Hepatocyte (in vitro differentiated cells and primary cell): ENCODE measurements around a stretch of chr9.

- RAMPAGE, long total RNA: no peak
- RRBS: no CpG with 5 or more reads among the region's 15 CpGs
Observed at GRCh38 chr9:14437375-14438202, 123.6 kb upstream of the NFIB start.

GRCh38 chr9:14868751-14869211 lies 41.4 kb downstream of the FREM1 start:
- RAMPAGE, long total RNA: no peak
- RRBS: no CpG with 5 or more reads among the region's 10 CpGs

GRCh38 chr9:15511188-15511443 lies 346 bp upstream of the PSIP1 start:
- RAMPAGE, long total RNA: no peak
- RRBS: 2% methylated on average over 7 of the region's 16 CpGs

GRCh38 chr9:16289652-16290131 lies 580.8 kb downstream of the BNC2 start:
- RAMPAGE, long total RNA: no peak
- RRBS: no CpG with 5 or more reads among the region's 4 CpGs

GRCh38 chr9:16385919-16386507 lies 484.5 kb downstream of the BNC2 start:
- RAMPAGE, long total RNA: no peak
- RRBS: no CpG with 5 or more reads among the region's 3 CpGs

GRCh38 chr9:16521899-16522498 lies 348.5 kb downstream of the BNC2 start:
- RAMPAGE, long total RNA: no peak
- RRBS: no CpG with 5 or more reads among the region's 5 CpGs

GRCh38 chr9:16710744-16711363 lies 159.6 kb downstream of the BNC2 start:
- RAMPAGE, long total RNA: no peak
- RRBS: no CpG with 5 or more reads among the region's 9 CpGs

GRCh38 chr9:16828446-16829319 lies 41.8 kb downstream of the BNC2 start:
- RAMPAGE, long total RNA: no peak
- RRBS: no CpG with 5 or more reads among the region's 30 CpGs

DNA sequence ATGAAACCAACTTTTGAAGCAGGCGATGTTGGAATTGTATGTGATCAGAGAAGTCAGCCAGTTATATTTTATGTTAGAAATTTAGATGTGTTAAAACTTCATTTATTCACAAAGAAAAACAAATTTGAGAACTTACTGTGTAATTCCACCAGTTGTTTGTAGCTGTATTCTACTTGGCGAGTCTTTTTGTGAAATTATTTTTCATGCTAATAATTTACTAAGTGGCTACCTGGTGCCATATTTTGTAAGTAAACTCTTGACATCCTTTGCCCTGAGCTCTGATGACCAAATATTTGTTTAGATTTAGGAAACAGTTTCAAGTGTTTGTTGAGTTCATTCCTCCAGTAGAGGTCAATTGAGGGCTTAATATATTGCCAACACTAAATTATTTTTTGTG lies 3.6 kb downstream of the CNTLN start:
- RAMPAGE, long total RNA: no peak
- RRBS: no CpG with 5 or more reads among the region's 2 CpGs

- RAMPAGE, long total RNA: no peak
- RRBS: no CpG with 5 or more reads among the region's 1 CpG
Observed at GRCh38 chr9:19055479-19056240, 6.4 kb downstream of the RRAGA start.

GRCh38 chr9:19101877-19102798 lies 566 bp downstream of the HAUS6 start:
- RAMPAGE, long total RNA: no peak
- RRBS: 1% methylated on average over 8 of the region's 36 CpGs

- RAMPAGE, long total RNA: no peak
- RRBS: no CpG with 5 or more reads among the region's 4 CpGs
Observed at GRCh38 chr9:19148129-19148487, 20.8 kb upstream of the PLIN2 start.

DNA sequence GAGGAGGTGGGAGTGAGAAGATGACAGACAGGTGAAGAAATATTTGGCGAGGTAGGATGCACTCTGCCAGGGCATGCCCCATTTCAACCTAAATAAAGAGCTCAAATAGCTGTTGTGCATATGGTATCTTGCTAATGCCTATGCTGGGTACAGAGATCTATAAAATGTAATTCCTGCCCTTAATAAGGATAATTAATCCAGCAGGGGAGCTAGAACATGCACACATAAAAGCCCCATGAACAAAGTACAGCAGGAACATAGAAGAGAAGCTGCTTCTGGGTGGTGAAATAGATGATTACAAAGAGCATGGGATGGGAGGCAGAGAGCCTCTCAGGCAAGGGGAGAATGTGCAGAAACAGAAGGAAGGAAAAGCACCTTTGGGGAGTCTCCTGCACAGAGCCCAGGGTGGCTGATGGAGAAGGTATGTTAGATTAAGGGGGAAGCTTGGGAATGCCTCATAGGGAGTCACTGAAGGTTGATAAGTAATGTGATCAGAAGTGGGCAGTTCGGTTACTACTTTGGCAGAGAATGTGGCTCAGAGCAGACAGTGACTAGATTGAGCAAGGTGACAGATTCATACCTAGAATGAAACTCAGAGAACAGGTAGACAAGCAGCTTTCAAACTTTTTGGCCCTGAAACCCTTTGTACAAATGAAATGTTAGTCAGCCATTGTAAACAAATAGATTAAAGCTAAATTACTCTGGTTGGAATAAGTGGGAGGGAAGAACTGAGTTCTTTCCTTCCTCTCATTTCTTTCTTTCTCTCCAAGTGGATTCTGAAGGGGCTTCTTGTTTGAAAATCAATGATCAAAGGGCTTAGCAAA lies 28.2 kb upstream of the PLIN2 start:
- RAMPAGE, long total RNA: no peak
- RRBS: no CpG with 5 or more reads among the region's 2 CpGs

GRCh38 chr9:19229413-19229701 lies 1.1 kb upstream of the DENND4C start:
- RAMPAGE, long total RNA: no peak
- RRBS: no CpG with 5 or more reads among the region's 1 CpG

- RAMPAGE, long total RNA: no peak
Observed at GRCh38 chr9:19320719-19321442, 59.2 kb downstream of the RPS6 start.

DNA sequence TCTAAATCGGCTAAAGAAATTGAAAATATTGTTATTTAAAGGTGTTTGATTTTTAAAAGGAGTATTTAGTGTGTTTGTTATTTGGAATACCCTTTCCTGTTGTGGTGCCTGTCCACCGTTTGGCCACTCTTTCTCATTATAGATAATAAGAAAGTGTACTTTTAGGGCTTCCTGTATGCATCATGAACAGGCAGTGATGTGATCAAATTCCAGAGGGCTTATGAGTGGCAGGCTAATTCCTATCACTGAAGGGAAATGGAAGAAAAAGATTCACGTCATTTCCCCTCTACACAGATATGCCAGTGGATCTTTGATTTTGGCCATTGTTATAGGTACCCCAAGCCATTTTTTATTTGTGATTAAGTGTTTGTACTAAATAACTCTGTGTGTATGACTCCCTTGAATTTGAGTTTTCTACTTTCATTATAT lies 37.1 kb downstream of the RPS6 start:
- RAMPAGE, long total RNA: no peak
- RRBS: no CpG with 5 or more reads among the region's 3 CpGs

GRCh38 chr9:19409667-19410389 lies 1.0 kb downstream of the ACER2 start:
- RAMPAGE, long total RNA: no peak
- RRBS: no CpG with 5 or more reads among the region's 5 CpGs

- RAMPAGE, long total RNA: no peak
- RRBS: no CpG with 5 or more reads among the region's 10 CpGs
Observed at GRCh38 chr9:19451564-19452326, 42.9 kb downstream of the ACER2 start.

GRCh38 chr9:20321772-20322080 lies 300.6 kb downstream of the MLLT3 start:
- RAMPAGE, long total RNA: no peak
- RRBS: no CpG with 5 or more reads among the region's 2 CpGs

- RAMPAGE, long total RNA: no peak
- RRBS: no CpG with 5 or more reads among the region's 7 CpGs
Observed at GRCh38 chr9:20659070-20659831, 24.8 kb upstream of the FOCAD start.